Tongue (tissue), 2 donors: Measurements from ENCODE around the gene CALCB.

DNA sequence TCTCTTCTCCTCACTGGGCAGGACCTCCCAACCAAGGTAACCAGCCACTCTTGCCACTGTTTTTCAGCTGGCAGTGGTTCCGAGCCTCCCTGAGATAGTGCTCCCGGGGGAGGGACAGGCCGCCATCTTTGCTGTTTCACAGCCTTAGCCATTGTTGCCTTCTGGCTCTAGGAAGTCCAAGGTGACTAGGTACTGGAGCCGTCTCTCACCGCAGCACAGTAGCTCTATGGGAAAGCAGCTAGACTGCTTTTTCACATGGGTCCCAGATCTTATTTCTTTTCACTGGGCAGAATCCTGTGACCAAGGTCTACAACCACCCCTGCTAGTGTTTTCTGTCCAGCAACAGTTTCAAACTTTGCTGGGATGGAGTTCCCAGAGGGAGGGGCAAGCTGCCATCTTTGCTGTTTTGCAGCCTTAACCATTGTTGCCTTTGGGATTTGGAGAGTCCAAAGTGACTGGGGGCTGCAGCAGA lies 69.0 kb downstream of the CYP2R1 start:
- RAMPAGE, long total RNA = no peak

DNA sequence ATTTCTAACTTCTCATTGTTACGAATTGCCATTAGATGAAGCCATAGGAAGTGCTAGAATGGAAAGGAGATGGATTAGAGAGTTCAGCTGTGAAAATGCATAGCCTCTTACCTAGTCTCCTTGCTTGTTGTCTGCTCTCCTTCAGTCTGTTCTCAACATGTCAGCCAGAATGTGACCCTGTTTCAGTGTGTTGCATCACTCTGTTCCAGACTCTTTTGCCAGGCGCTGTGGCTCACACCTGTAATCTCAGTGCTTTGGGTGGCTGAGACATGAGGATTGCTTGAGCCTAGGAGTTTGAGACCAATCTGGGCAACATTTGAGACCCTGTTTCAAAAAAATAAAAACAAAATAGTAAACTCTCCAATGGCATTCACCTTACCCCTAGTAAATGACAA lies 39.5 kb downstream of the CYP2R1 start:
- RAMPAGE, long total RNA = no peak

- RAMPAGE, long total RNA = no peak
Measured at GRCh38 chr11:14974690-14975083, 2.5 kb upstream of the CALCA start.

- RAMPAGE, long total RNA = no peak
Measured at GRCh38 chr11:14975191-14975738, 3.1 kb upstream of the CALCA start.

- RAMPAGE, long total RNA = no peak
Measured at GRCh38 chr11:15073118-15073693, at the start of gene CALCB. TSS of gene CALCB (plus strand) at chr11:15073593.

DNA sequence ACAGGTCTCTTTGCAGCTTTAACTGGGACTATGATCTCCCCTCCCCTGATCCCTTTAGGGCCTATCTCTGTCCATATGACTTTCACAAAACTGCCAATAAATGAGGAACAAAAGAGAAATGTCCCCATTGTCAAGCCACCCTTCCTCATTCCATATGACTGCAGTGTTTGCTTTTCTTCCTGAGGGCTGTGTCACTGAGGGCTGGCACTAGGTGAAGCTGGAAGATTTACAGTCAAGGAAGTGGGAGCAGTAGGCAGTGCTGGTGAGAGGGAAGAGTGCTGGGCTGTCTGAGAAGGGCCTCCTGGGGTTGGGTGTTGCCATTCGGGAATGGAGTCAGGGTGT lies 30.8 kb downstream of the INSC start:
- RAMPAGE, long total RNA = no peak

DNA sequence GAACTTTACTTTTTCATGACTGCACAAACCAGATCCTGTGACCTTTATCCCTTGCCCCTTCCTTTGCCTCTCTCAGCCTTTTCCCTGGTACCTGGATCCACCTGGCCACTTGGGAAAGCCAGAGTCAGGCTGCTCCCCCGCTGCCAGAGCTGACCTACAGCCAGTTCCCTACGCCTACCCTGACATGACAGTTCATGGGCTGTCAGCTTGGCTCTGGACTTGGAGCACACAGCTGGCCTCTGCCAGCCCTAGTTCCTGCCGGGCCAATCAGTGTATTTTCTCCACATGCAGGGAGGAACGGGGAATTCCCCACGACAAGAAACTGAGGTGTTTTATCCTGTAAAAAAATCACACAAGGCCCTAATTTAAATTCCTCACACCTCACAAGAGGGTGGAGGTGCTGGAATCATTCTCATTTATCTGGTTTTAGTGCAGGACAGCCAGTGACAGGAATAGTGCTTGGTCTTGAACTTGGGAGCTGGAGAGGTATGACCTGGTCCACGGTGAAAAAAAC lies 382.7 kb downstream of the INSC start:
- RAMPAGE, long total RNA = no peak

DNA sequence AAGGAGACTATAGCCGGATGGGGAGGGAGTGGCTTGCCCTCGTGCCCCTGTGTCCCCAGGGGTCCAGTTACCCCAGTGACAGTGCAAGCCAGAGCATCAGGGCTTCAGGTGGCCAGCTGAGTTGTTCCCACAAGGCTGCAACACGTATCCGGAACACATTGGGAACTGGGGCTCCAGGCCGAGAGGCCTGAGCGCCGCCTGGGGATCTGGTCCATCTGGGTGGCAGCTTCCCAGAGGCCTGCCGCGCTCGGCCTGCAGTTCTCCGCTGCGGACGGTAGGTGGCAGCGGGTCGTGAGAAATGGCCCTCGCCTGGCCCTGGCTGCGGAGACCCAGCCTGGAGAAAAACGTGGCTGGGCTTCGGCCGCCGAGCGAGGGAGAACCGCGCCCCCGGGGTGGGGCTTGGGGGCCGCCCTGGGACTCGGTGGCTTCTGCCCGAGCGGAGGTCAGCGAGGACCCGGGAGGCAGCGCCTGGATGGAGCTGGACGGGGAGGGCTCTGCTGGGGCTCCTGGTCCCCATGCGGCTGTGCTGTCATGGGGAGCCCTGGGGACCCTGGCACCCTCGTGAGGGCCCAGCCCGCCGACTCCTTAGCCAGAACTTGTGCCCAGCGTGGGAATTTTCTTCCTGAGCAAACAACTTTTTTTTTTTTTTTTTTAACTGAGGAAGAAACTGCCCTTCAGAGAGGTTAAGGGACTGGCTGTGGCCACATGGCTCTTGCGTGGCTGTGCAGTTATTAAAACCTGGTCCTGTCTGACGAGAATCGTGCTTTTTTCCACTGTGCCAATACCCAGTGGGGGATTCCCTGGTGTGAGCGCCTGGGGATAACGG lies 535.4 kb downstream of the INSC start:
- RAMPAGE, long total RNA = no peak

GRCh38 chr11:15816029-15817134 lies 540.0 kb downstream of the SOX6 start:
- RAMPAGE, long total RNA = no peak

DNA sequence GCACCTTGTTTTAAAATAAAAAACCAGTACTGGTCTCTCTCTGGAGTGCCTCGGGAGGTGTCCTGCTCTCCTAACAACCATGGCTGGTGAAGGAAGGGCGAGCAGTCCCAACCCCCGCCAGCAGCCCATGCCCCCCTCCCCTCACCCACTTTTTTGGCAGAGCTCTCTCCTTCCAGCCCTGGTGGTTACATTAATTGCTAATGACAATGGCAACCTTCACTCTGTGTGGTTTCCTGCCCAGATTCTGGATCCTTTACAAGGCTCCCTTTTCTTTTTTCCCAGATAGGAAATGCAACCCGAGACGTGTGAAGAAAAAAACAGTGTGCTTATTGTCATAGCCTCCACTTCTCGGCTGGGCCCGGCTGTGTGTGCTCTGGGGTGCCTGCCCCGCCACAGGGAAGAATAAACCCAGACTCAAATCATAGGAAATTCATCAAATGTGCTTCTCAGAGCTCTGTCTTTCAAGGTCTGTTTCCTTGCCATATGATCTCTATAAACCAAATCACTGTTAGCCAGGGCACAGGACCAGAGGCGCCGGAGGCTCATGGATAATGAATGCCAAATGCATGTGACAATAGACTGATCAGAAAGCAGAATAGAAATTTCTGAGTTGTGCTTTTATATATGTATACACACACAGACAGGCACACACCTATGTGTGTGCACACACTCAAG lies 512.9 kb downstream of the SOX6 start:
- RAMPAGE, long total RNA = no peak

DNA sequence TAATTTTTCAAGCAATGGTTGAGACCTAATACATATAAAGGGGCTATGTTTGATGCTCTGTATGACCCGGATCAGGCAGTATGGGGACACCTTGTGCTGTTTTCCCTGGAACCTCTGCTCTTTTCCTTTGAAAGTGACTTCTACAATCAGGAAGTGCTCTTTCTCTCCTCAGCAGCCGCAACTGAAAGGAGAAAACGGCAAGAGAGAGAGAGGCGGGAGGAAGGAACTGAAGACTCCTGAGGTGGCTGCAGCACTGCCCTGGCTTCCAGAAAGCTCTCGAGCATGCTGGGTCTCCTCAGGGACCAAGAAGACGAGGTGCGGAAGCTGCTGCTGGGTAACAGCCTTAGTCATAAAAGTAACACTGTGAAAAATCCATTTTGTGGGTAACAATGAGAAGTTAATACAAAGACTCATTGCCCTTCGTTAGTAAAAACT lies 473.6 kb downstream of the SOX6 start:
- RAMPAGE, long total RNA = no peak

GRCh38 chr11:16114921-16115411 lies 241.4 kb downstream of the SOX6 start:
- RAMPAGE, long total RNA = no peak

DNA sequence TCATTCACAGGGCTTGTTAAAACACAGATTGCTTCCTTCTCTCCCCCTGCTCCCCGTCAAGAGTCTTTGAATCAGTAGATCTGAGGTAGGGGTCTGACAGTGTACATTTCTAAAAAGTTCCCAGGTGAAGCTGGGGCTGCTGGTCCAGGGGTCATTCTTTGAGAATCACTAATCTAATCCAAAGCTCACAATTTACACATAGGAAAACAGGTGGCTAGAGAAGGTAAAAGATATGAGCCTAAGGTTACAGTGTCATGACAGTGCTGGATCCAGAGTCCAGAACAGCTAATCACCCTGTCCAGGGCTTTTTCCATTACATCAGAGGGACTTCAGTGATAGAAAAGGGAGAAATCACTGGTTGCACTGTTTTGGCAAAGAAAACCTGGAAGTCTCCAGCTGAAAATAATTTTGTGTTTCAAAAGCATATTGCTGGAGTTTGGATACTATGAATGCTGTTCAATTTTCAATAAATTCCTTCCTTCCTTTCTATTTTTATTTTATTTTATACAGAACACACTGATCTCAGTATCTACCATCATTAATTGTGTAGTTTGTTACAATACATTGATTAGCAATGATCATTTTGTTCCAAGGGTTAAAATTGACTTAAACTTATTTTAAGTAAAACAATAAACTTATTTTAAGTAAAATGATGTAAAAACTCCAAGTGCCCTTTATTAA lies 240.8 kb downstream of the SOX6 start:
- RAMPAGE, long total RNA = no peak

DNA sequence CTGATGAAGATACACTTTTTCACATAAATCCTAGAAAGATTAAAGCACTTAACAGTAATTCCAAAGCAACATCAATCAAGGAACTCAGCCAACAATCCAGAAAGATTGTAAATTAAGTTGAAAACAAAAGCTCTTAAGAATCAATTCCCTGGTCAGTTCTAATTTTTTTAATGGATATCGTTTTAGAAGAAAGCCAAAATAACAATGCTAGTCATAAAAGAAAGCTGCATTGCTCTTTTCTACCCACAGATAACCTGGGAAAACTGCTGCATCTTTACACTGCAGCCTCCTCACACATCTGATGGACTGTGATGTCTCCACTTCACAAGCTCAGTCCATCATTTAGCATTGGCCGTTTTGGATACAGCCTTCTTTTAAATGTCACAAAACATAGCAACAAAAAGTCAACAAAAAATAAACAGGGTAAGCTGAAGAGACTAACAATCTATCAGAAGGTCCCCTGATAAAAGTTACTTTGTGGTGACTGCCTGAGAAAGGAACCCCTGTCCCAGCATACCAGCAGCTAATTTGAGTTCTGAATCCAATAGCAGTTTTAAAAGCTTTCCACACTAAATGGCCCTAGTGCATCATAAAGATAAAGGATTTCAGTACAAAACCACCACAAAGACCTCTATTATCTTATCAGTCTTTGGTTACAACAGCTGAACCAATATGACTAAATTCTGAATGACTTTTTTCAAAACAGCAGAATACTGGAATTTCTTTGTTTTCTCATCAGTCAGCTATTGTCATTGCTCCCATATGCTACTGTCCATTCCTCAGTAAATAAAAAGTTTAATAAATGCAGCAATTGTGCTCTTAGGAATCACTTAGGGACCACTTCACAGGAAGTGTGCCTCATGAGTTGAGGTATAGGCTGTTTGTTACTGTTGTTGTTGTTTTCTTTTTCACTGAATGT lies 162.5 kb downstream of the SOX6 start:
- RAMPAGE, long total RNA = no peak

- RAMPAGE, long total RNA = no peak
Measured at GRCh38 chr11:16297445-16297874, 58.9 kb downstream of the SOX6 start.

DNA sequence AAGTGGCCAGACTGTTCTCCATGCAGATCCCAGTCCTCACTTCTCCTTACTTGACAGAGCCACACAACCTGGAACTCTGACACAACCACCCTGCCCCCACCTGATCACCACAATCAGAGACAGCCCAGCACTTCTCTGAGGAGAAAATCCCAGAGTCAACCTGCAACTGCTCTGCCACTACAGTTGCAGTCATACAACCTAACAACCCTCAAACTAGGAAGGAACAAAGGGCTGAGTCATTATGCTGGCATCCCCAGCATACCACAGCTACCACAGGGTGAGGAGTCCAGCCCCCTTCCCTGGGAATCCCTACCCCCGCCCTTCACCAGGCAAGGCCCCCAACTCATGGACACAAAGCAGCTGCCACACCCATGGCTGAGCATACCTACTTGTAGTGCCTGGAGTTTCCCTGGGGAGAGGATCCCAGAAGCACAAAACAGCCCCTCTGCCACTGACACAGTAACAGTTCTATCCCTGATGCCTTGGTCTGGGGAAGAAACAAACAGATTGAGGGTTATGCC lies 68.6 kb upstream of the C11orf58 start:
- RAMPAGE, long total RNA = no peak

- RAMPAGE, long total RNA = no peak
Measured at GRCh38 chr11:16788542-16788899, 50.1 kb downstream of the C11orf58 start.

GRCh38 chr11:16967262-16967658 lies 47.0 kb downstream of the PLEKHA7 start:
- RAMPAGE, long total RNA = no peak

DNA sequence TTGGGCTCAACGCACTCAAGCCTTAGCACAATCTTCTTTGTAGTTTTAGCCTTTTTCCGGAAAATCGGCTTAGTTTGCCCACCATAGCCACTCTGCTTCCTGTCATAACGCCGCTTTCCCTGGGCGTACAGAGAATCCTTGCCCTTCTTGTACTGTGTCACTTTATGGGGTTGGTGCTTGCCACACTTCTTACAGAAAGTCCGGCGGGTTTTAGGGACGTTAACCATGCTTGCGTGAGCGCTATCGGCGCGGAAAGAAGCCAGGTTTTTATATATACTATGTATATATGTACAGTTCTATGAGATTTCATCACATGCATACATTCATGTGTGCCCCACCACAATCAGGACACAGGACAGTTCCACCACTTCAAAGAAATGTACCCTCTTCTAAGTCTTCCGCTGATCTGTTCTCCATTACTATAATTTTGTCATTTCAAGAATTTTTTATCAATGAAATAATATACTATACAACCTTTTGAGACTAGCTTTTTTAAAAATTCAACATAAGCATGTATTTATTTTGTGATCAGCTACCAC lies 39.4 kb downstream of the PLEKHA7 start:
- RAMPAGE, long total RNA = no peak

GRCh38 chr11:17015333-17015697 lies 1.1 kb upstream of the PLEKHA7 start:
- RAMPAGE, long total RNA = no peak